ENCODE measurements around a stretch of chr19.

- PRO-cap = no peak
Observed at GRCh38 chr19:56119400-56120053, 1.6 kb downstream of the ZNF787 start.

GRCh38 chr19:56297348-56297934, 17.2 kb downstream of the ZSCAN5A start:
- PRO-cap = no peak

DNA sequence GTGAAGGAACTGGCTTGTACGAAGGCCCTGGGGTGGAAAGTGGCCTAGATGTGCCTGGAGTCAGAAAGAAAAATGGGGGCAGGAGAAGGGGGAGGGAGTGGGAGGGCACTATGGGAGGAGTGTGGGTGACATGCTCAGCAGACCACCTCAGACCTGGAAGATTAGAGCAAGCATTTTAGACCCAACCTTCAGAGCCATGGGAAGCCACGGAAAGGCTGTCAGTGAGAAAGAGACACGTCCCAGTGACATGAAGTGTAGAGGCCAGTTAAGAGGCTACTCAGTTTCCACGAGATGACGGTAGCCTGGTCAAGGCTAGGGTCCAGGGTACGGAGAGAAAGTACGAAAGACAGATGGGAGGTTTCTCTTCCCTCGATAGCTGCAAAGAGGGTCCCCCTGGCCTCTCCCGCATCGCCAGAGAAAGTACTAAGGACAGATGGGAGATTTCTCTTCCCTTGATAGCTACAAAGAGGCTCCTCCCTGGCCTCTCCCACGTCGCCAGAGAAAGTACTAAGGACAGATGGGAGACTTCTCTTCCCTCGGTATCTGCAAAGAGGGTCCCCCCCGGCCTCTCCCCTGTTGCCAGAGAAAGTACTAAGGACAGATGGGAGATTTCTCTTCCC, 8.6 kb downstream of the ZSCAN5A start:
- PRO-cap = no peak

DNA sequence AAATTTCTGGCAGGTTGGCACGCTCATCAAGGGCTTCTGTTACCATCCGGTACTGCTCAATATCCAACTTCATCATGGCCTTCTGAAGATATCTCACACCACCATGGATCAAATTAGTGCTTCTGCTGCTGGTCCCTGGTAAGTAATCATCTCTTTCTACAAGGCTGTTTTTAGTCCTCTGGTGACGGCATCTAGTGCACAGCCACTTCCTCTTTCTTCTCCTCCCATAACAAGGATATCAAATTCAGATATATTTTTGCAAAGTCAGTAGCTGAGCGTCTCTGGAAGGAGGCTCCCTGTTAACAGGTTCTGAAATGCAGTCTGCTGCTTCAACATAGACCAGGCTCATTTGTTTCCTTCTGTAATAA, 7.2 kb upstream of the ZSCAN5A start:
- PRO-cap = unidirectional peak, minus-strand start at position 148 of the sequence

DNA sequence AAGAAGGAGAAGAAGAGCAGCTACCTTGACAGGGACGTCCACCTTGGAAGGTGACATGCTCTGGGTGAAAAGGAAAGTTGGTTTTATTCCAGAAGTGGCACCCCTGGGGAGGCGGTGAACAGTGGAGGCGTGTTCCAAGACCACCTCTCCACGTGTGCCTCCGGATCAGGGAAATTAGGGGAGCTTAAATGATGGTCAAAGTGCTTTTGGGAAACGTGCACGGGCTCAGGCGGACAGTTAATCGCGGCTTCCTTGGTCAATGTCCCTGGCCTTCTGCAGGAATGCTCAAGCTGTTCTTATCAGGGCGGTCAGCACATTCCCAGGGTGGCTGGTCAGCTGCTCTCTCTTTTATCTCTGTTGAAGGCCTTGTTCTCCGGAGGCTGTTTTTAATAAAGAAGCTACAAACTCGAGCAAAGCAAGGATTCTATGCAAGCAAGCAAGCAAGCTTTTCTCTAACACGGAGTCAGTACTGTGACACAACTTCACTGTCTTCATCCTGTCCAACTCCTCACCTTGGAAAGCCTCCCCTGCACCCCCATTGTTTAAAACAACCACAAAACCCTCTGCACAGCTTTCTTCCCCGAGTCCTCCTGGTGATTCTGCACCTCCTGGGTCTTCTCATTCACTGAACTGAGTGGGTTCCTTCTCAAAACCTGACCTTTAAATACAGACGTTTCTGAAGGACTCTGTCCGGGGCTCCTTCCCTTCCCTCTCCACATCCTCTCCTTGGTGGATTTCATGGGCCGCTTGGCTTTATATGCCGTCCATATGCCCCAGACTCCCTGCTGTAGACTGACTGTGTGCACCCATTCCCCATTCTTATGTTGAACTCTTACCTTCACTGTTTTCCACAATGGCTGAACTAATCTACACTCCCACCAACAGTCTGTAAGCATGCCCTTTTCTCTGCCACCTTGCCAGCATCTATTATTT, 79.3 kb upstream of the PEG3 start:
- PRO-cap = no peak

- PRO-cap = no peak
Observed at GRCh38 chr19:56966106-56966810, 125.7 kb upstream of the PEG3 start.

GRCh38 chr19:56980660-56981316, 139.0 kb upstream of the USP29 start:
- PRO-cap = no peak

- PRO-cap = no peak
Observed at GRCh38 chr19:57171700-57172715, 4.7 kb upstream of the DUXA start.

DNA sequence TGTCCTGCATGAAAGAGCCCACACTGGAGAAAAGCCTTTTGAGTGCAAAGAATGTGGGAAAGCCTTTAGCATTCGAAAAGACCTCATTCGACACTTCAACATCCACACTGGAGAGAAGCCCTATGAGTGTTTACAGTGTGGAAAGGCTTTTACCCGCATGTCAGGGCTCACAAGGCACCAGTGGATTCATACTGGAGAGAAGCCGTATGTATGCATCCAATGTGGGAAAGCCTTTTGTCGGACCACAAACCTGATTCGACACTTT, 11.3 kb downstream of the ZNF460 start:
- PRO-cap = no peak

- PRO-cap = no peak
Observed at GRCh38 chr19:57302483-57303069, 17.7 kb upstream of the ZNF543 start.

DNA sequence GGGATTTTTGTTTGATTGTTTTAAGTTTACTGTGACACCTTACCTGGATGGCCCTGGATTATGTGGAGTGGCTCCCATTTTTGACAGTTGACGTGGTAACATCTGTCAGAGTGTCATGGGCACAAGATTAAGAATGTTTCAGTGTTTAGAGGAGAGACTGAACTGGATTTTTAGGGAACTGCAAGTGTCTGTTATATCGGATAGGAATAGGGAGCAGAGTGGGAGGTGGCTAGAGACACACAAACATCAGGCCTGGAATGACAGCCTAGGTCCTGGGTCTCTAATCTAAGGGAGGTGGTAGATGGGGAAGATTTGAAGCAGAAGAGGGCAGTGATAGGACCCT, 5.4 kb downstream of the TRAPPC2B start:
- PRO-cap = no peak

DNA sequence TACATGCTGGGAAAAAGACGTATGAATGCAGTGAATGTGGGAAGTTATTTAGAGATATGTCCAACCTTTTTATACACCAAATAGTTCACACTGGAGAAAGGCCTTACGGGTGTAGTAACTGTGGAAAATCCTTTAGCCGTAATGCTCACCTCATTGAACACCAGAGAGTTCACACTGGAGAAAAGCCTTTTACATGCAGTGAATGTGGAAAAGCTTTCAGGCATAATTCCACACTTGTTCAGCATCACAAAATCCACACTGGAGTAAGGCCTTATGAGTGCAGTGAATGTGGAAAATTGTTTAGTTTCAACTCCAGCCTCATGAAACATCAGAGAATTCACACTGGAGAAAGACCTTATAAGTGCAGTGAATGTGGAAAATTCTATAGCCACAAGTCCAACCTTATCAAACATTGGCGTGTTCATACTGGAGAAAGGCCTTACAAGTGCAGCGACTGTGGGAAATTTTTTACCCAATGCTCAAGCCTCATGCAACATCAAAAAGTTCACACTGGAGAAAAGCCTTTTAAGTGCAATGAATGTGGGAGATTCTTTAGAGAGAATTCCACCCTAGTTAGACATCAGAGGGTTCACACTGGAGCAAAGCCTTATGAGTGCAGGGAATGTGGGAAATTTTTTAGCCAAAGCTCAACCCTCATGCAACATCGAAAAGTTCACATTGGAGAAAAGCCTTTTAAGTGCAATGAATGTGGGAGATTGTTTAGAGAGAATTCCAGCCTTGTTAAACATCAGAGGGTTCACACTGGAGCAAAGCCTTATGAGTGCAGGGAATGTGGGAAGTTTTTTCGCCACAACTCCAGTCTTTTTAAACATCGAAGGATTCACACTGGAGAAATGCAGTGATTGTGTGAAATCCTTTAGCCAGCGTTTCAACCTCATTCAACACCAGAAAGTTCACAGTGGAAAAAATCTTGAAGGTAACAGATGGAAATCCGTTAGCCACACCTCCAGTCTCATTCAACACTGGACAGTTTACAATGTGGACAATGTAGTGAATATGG, 6.0 kb downstream of the ZNF419 start:
- PRO-cap = no peak

GRCh38 chr19:57546545-57547548, 12.8 kb downstream of the ZNF550 start:
- PRO-cap = no peak

- PRO-cap = no peak
Observed at GRCh38 chr19:57547549-57548077, 12.1 kb downstream of the ZNF550 start.

- PRO-cap = no peak
Observed at GRCh38 chr19:57701843-57702125, 7.2 kb downstream of the ZNF154 start.

- PRO-cap = no peak
Observed at GRCh38 chr19:57816645-57817169, 2.0 kb upstream of the ZNF552 start.

- PRO-cap = no peak
Observed at GRCh38 chr19:57867703-57868487, 18.2 kb downstream of the ZNF587 start.

- PRO-cap = no peak
Observed at GRCh38 chr19:57873830-57874474, 14.9 kb downstream of the ZNF814 start.

DNA sequence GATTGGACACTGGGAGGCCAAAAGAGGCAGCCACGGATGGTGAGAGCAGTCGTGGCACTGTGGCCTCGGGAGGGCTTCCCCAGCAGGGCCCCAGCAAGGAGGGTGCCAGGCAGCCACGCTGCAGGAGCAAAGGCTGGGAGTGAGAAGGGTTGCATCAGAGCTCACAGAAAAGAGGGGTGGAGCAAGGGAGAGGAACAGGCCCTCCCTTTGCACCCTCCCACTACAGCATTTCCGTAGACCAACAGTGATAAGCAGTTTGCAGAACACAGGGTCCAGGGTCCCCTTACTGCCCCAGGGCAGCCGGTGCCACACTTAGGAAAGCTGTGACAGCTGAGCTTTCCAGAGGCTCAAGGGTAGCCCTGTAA, 5.0 kb downstream of the ZSCAN1 start:
- PRO-cap = no peak

- PRO-cap = no peak
Observed at GRCh38 chr19:58118131-58118758, 20.2 kb upstream of the ZSCAN18 start.